ENCODE measurements around the genes NDUFA4 and AGMO.

DNA sequence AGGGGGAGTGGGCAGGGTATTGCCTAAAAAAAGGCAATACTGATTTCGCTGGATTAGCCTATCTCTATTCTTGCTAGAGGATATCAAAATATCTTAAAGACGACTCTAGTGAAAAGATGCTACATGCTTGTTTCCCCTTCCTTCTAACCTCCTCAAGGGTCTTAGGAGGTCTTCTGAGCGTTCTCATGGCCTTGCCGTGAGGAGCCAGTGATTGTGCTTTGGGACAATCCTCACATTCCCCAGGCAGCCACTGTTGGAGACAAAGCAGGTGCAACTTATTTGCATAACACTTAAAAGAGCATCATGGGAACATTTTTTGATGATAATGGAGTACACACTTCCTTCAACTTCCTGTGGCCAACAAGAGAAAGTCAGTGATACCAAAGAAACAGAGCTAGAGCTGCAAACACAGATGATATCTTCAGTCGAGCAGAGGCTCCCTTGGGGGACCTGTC, 146.6 kb downstream of the ICA1 start:
- PRO-cap: no peak

GRCh38 chr7:8131926-8133182, 129.6 kb downstream of the ICA1 start:
- PRO-cap: no peak

DNA sequence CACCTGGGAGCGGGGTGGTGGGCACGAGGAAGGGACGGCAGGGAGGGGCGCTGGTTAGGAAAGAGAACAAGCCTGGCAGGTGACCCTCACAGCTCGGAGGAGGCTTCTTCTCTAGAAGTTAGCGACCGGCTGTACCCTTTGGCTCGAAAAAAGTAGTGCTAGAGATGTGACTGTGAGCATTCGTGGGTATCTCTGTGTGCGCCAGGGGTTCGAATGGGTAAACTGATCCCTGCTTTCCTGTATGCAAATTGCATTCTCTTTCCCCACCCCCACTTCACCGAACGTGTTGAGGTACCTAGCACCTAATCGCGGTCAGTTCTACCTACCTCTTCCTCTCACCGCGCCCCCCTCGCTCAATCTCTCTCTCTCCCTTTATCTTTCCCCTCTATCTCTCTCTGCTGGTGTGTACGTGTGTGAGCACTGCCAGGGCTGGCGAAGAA, 1.4 kb downstream of the NXPH1 start:
- PRO-cap: no peak

DNA sequence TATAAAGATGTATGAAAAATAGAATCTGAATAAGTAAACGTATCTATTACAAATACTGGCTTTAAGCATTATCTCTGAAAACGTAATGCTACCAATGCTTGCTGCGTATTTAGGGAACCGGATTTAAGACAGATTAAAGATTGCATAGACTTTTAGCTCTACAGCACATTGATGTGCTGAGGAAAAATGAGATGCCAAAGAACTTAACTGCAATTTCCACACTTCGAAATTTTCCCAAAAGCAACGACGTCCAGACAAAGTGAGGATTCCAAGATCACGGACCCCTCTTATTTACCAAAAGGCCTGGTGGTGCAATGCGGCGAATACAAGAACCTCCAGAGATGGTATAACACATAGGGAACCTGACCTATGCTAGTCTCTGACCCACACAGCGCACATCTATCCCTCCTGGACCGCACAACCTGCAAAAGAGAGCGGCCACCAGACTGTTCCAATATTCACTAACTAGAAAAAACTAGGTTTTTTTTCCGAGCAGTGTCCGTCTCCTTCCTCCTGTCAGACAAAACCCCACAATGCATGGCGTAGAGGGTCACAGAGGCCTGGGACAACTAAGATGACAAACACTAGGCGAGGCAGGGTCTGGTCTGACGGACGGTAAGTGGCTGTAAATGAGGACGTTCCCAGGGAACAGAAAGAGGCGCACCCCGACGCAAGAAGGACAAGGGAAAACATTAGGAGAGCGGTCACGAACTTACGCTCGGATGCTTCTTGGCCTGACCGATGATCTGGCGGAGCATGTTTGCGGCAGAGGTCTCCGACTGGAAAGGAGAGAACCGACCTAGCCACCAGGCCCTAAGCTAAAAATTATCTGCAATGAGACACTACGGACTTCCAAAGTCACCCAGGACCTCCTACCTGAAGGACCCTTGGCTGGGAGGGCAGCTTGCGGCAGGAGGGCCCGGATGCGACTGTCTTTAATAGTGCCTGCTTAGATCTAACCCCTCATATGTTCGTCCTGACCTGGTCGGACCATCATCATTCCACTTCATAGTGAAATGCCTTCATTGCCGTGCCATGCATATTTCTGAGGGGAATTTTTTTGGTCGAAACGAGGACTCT, at the start of gene NDUFA4:
Gene NDUFA4 (minus strand): TSS at position 854 of the 1,080 bp plus-strand sequence.
- PRO-cap: unidirectional peak, plus-strand start at position 596 of the sequence; bidirectional peak, plus-strand start at position 632 of the sequence, minus-strand start at position 621 of the sequence; bidirectional peak, plus-strand start outside the sequence, minus-strand start at position 874 of the sequence

- PRO-cap: unidirectional peak, plus-strand start at chr7:10973336
Measured at GRCh38 chr7:10972588-10973422, 867 bp upstream of the PHF14 start.

DNA sequence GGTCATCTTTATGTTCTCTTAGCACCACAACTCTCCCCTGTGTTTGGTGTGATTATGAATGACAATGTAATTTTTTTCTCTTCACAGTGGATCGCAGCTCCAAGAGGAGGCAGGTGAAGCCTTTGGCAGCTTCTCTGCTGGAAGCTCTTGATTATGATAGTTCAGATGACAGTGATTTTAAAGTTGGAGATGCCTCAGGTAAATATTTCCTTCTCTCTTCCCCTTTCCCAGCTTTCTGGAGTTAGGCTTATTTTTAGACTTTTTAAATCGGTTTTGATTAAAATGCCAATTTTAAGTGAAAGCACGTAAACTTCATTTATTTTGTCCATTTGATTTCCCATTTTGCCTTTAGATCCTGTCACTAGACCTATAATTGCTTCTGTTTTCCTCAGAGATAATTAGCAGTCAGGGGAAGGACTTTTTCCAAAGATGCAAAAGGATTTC, 1.1 kb downstream of the PHF14 start:
- PRO-cap: no peak

GRCh38 chr7:12216306-12216894, 5.3 kb downstream of the TMEM106B start:
- PRO-cap: no peak

DNA sequence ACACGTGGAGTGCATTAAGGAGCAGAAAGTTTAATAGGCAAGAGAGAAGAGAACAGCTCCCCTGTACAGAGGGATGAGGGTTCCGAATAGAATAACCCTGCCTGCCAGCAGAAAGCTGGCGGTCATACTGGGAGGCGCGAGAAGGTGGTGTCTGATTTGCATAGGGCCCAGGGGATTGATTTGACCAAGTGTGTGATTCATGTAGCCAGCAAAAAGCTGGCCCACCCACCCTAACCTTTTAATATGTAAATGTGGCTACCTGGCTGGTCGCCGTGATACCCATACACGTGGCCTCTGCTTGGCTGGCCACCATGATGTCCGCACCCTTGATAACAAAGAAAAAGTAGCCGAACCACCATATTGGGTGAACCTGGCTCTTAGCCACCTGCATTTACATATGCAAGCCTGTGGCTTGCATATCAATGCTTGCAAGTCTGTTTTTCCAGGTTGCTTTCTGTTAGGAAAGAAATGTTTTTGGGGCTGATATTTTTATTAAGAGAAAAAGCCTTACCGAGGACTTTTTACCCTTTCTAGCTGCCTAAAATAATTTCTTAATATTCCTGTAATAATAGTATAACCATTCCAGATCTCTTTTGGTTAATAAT, 20.5 kb upstream of the VWDE start:
- PRO-cap: no peak

- PRO-cap: bidirectional peak, plus-strand start at chr7:12686898, minus-strand start at chr7:12686737
Measured at GRCh38 chr7:12686297-12687174, 897 bp upstream of the ARL4A start.

GRCh38 chr7:12718835-12719516, 31.5 kb downstream of the ARL4A start:
- PRO-cap: no peak

DNA sequence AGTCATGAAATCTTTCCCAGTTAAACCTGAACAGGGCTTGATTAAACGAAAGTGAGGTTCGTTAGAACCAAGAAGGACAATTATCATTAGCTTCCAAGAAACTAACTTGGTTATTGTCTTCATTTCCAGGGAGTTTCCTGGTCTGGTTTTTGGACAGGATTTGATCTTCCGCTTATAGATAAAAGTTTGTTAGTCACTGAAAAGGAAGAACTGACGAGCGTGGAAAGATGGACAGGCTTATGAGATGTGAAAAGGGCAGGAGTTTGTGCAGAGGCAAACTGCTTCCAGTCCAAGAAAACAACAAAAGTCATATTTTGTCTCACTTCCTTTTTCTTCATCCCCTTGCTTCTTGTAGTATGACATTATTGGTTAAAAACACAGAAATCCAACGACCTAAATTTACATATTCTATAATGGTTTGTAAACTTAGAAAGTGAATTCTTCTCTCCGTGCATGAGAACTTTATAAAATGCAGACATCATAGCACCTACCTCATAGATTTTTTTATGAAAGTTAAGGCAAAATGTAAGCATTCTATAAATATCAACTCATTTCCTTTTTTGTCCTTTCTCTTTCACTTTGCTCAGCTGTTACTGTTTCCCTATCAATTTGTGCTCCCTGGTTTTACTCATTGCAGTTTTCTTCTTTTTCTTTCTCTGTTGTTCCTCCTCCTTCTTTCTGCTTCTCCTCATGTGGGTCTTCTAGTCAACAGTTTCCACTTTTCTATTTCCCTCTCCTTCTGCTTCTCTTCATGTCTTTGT, 370.1 kb downstream of the ARL4A start:
- PRO-cap: no peak

- PRO-cap: no peak
Measured at GRCh38 chr7:13991844-13992257, 2.4 kb upstream of the ETV1 start.

DNA sequence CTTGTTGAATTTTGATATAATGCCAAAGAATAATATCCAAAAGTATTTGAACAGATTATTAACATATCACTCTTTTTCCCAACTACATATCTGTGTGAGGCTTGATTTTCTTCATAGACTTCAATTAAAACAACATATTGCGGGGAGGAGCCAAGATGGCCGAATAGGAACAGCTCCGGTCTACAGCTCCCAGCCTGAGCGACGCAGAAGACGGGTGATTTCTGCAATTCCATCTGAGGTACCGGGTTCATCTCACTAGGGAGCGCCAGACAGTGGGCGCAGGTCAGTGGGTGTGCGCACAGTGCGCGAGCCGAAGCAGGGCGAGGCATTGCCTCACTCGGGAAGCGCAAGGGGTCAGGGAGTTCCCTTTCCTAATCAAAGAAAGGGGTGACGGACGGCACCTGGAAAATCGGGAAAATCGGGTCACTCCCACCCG, 323.7 kb upstream of the ETV1 start:
- PRO-cap: no peak

DNA sequence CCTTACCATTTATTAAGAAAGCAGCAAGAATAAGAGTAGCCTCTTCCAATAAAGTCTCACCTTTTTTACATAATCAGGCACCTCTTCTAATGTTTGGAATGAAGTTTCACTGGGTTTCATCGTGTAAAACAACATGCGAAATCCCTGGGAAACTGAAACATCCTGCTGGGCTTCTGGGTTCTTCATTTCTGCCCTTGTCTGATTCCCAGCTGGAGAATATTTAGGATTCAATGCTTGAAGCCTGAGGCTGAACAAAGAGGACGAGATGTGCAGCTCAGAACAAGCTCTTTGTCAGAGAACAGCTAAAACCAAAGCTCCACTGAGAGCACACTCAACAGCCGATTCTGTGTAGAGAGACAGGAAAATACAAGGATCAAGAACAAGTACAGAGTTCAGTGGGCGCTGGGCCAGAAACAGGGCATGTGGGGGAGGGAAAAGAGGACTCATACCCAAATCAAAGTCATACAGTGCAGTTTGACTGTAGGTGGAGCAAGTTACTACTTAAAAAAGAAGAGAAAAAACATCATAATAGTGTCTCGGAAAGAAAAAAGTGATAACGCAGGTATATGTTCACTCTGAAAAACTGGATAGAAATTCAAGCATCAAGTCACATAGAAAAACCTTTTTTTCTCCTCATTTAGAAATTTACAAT, at the start of gene AGMO:
Gene AGMO (minus strand): TSS at position 356 of the 652 bp plus-strand sequence.
- PRO-cap: no peak

DNA sequence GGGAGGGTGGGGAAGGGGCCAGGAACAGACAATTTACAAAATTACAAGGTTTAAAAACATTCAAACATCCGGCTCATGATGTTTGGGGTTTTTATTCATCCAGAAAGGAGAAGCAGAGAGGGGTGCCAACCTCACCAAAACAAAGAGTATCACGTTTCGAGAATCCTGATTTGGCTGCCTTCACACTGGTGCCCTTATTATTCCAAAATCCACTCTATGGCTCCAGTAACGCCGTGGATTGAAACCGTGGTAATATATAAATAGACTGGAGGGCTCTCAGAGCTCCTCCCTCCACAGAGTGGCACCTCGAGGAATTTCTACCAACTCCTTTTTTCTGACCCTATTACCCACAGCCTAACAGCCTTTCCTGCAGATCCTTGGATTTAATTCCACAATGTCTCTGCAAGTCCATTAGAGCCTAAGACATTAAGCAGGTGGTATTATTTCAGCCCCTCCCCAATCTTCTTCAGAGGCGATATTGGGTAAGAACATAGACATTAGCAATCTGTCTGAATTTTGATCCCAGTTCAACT, 353.6 kb downstream of the CRPPA start:
- PRO-cap: no peak

DNA sequence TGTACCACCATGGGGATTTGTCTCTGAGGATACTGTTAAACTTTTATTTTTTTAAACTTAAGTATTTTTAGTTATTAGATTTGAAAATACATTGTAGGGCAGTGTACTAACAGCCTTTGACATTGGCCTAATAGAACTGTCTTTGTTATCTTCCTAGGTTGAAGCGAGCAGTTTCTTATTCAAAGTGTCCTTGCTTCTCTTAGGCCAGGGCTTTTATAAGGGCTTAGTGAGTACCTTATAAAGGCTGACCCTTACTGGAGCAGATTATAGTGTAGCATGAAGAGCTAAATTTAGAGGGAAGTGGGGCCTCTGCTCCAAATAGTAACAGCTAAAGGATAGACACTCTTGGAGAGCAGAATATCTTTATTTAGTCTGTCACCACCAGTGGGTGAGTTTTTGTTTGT, 15.9 kb downstream of the BZW2 start:
- PRO-cap: no peak

DNA sequence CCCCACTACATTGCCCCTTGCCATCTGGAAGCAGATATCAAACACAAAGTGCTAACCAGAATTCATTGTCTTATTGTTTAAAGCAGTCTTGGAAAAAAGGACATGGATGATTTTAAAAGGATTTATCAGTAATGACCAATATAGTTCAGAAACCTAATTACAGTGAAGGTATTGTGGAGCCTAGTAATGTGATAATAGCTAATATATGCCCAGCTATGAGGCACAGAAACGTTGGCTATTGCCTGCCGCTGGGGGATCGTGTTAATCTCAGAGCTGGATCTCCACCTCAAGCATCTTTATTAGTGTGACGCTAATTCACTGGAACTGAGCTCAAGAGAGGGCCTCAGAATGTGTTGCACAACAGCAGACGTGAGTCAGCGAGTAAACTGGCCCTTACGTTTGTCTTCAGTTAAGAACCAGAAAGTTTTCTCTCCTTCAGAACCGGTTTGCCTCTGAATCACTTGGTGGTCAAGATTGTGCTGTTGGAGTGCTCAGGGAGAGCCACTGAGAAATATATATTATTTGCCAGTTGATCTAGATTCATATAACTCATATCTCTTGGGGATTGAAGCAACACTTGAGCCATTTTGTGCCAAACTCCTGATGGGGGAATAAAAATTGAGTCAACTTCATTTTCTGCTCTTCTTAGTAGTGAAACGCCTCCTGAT, 22.0 kb downstream of the BZW2 start:
- PRO-cap: bidirectional peak, plus-strand start at position 438 of the sequence, minus-strand start at position 269 of the sequence

- PRO-cap: no peak
Measured at GRCh38 chr7:16989808-16990624, 108.2 kb upstream of the AGR3 start.

DNA sequence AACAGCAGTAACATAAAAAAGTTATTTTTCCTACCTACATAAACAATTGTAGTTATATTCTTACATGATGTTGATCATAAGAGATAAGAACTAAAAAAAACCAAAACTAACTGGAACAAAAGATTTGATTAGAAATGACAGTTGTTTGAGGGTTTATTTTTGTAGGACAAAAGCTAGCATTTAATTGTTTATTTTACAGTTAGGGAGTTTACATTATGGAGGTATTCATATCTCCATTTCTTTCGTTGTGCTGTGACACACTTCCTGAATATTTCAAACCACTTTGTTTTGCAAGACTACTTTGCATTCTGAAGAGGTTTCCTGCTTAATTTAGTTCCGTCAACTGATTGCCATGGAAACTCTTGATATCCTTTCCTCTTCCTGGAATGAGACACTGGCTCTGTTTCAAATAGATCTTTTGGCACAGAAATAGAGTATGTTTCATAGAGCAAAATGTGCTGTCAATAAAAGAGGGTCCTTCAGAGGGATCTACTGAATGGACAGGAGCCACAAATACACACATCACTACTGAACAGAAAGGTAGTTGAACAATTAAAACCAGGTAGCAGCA, 159.5 kb upstream of the AGR3 start:
- PRO-cap: no peak

- PRO-cap: no peak
Measured at GRCh38 chr7:17125017-17125428, 173.4 kb upstream of the AHR start.

All from sciatic nerve (tissue), 1 donor.